Urinary bladder (tissue), 3 donors: ENCODE results near the genes MCF2L2, KLHL24 and ABCF3.

DNA sequence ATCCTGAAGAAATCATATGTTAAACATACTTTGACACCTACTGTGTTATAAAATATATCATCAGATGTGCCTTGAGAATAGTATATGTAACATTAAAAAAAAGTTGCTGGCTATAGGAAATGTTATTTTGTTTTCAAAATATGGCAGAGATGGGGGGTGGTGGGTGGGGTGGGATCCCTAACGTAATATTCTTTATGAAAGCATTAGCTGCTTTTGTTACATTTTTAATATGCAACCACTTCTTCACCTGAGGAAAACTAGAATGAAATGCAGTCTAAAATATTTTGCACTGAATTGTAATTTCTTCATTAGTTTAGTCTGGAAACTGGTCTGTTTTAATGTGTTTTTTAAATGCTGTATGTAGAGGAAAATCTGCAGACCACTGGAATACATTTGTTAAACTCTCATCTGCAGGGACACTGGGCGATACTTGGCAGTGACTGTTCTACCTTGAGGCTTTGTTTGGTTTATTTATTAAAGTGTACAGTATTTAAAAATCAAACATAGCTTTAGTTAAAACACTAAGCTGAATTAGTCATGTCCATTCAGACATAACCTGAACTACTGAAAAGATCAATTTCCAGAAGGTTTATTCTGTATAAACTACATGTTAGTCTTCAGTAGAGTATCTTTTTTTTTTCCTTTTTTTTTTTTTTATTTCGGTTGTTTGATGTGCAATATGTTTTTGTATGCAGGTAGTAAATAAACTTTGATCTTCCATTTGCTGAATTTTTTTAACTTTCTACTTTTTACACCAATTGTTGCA is 12.9 kb downstream of the DNAJC19 start:
- PRO-cap = no peak
- RAMPAGE, long total RNA = no peak

- PRO-cap = no peak
- RAMPAGE, long total RNA = no peak
Measured at GRCh38 chr3:181700355-181700755, 11.4 kb upstream of the SOX2 start.

- PRO-cap = no peak
- RAMPAGE, long total RNA = no peak
Measured at GRCh38 chr3:181710410-181711298, 1.1 kb upstream of the SOX2 start.

DNA sequence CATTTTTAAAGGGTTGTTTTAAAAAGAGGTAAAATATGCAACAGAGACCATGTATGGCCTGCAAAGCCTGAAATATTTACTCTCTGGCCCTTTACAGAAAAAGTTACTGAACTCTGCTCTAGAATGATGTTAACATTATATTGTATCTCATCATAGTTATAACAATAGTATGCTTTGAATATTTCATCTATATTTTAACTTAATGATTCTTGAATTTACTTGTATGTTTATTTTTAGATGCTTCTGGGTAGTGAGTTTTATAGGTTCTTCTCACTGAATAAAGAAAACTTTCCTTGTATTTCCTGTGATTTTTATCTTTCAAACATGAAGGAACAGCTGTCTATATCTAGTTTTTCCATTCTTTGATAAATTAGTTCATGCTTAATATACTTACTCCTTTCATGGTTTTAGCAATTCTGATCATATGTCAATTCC is 74.6 kb downstream of the ATP11B start:
- PRO-cap = no peak
- RAMPAGE, long total RNA = no peak

DNA sequence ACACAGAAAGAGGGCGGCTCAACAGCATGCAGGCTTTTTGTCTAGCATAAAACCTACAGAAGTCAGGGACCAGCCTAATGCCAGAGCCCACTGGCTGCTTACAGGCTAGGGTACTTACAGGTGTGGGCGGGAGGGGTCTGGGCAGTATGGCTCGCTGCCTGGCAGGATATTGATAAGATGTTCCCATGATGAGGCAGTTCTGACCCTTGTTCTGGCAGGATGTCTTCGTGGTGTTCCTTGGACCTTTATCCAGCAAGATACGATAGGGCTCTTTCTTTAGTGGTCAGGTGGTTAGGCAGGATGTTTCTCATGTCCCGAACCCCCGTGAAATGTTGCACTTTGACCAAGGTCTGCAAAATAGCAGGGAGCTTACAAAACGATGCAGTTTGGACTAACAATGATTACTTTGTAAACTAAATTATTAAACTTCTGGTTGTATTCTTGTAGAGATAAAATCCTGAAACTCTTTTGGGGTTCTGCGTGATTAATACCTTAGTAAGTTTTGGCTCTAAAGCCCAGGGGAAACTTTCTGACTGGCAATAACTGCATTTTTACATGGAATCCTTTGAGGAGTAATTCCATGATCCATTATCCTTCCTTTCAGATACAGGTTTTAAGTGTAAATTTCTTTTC is 84.6 kb downstream of the DCUN1D1 start:
- PRO-cap = no peak
- RAMPAGE, long total RNA = no peak

- PRO-cap = unidirectional peak, plus-strand start at chr3:182979968
- RAMPAGE, long total RNA = no peak
Measured at GRCh38 chr3:182979457-182980185, 717 bp downstream of the DCUN1D1 start.

GRCh38 chr3:183115946-183116665 is 16.8 kb upstream of the MCCC1 start:
- PRO-cap = no peak
- RAMPAGE, long total RNA = no peak

DNA sequence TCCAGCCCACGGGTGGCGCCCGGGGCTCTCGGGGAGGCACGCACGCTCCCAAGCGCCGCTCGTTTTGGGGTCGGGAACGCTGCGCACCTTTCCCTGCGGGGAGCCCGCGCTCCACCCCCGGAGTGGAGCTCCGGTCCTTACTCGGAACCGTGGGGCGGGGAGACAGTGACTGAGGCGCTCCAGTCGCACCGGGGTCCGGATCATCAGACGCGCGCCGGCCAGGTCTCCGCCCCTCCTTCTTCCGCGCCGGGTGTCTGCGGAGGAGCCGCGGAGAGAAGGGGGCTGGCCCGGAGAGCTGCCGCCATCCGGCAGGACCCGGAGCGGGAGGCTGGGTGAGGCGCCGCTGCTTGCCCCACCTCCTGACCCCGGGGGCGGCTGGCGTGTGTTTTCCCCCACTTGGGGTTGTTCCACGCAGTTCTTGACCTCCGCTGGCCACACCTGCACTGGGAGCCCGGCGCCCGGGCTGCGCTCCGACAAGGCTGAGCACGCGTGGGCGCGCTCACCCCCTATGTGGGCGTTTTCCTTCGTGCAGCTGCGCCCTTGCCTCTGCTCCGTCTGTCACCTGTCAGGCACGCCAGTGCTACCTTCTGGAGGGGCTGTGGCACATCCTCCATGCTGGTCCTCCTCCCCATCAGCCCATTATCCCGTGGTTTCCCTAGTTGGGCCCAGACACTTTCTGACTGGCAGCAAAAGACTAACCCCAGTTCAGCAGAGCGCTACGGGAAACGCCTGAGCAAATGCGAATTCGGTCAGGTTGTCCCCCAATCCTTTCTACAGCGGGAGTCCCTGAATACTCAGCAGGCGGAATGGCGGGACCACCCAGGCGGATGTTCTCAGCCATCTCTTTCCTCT is at the start of gene MCF2L2:
MCF2L2 (minus strand) TSS at position 171 of the 852 bp plus-strand sequence.
- PRO-cap = no peak
- RAMPAGE, long total RNA = no peak

DNA sequence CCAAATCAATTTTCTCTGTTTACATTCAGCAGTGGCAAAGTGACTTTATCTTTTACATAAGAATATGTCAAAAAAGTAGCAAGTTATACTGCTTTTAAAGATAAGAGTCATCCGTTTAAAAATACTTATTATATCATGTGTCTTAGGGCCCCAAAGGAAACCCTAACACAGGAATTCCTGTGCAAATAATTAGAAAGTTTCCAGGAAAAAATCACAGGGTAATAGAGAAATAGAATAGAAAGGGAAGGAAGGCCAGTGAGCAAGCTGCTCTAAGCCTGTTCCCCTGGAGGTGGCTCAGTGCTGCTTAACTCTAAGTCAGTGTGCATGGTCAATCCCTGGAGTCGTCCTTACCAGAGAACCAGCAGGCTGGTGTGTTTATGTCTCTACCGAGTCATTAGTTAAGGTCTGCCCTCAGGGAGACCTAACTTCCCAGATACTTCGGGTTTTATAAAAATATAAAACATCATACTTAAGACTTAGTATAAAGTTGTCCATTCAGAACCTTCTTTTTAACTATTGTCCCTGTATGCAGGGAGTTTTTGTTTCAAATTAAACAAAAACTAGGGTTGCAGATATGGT is 21.0 kb upstream of the MCF2L2 start:
- PRO-cap = unidirectional peak, plus-strand start at position 237 of the sequence
- RAMPAGE, long total RNA = no peak

DNA sequence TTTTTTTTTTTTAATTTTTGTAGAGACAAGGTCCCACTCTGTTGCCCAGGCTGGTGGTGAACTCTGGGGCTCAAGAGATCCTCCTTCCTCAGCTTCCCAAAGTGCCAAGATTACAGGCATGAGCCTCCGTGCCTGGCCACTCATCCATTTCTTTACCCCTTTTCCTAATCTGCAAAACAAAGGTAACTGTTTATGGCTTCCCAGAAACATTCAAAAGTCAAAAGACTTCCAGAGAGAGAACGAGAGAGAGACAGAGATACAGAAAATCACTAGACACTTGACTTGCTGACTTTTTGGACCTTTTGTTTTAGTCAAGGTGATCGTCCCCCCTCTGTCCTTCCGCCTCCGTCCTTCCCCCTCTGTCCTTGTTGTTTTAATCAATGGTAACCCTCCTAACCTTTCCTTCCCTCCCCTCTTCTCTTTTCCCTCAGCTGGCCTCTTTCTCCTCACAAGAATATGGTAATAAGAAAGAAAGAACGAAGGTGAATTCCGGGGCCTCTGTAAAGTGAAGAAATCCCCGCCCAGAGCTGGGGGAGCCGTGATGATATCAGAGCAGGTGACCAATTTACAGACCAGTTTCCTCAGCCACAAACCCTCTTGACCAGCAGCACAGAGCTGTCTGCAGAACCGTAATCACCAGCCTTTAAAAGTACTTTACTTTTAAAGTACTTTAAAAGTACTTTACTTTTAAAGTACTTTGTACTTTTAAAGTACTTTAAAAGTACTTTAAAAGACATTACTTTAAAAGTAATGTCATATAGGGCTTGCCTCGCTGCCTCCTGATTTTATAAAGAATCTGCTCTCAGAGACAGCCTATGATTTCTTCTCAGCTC is 21.9 kb downstream of the KLHL6 start:
- PRO-cap = no peak
- RAMPAGE, long total RNA = no peak

DNA sequence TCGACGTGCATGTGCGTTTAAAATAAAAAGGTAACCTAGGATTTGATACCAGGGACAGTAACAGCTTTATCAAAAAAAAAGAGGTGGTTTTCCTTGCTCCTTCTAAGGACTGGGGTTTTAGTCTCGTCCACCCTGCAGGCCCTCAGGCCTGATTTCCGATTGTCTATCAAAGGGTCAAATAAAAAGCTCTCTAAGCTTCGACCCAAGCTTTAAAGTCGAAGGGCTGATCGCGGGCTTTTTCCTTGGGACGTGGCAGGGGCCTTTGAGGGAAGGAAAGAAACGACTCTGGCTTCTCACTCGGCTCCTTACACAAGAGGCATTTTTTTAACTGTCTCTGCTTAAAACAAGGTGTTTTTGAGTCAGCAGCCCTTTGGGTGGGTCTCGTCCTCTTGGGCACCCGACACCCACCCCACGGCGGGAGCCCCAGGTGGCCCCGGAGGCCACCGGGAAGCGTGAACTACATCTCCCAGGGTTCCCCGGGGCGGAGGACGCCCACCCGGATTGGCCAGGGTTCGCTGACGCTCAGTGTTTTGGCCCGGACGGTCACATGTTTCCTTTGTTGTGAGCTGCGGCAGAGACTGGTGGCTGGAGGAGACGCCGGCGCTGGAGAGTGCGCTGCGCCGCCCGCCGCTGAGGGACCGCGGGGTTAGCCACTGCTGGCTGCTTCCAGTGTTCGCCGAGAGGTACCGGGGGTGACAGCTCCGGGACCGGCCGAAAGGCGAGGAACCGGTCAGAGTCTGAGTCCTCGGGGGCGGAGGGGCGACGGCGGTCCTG is at the start of gene KLHL24:
KLHL24 (plus strand) TSS at position 559 of the 774 bp plus-strand sequence.
- PRO-cap = bidirectional peak, plus-strand start at position 574 of the sequence, minus-strand start at position 459 of the sequence
- RAMPAGE, long total RNA = start-site peak on the plus strand centred at position 581 of the sequence, 51 bp wide, 1,040 and 398 reads in 2 replicates

GRCh38 chr3:183647932-183648375 is 12.5 kb downstream of the KLHL24 start:
- PRO-cap = no peak
- RAMPAGE, long total RNA = no peak

GRCh38 chr3:183967470-183968217 is 50.0 kb downstream of the ABCC5 start:
- PRO-cap = no peak
- RAMPAGE, long total RNA = no peak

DNA sequence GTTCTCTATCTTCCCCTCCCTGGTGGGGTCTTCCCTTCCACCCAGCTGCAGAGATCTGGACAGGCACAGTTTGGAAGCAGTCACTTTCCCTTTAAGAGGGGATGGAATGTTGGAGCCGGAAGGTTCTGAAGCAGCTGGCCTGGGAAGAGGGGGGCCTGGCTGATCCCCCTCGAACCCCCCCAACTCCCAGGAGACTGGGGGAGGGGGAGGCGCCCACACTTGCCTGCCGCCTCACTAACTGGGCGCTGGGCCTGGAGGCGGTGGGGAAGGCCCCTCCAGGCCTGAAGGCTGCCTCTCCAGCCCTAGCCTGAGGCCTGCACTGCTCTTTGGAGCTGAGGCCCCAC is 1.4 kb downstream of the DVL3 start:
- PRO-cap = no peak
- RAMPAGE, long total RNA = no peak

DNA sequence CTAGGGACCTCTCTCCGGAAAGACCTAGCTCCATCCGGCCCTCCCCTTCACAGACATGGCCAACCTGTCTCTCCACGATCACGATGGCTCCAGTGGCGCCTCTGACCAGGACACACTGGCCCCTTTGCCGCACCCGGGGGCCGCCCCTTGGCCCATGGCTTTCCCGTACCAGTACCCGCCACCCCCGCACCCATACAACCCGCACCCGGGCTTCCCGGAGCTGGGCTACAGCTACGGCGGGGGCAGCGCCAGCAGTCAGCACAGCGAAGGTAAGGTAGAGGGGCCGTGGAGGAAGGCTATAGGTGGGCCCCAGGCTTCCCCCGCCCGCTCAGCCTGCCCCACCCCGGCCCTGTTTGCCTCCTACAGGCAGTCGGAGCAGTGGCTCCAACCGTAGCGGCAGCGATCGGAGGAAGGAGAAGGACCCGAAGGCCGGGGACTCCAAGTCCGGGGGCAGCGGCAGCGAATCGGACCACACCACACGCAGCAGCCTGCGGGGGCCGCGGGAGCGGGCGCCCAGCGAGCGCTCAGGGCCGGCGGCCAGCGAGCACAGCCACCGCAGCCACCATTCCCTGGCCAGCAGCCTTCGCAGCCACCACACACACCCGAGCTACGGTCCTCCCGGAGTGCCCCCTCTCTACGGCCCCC is 4.6 kb upstream of the AP2M1 start:
- PRO-cap = no peak
- RAMPAGE, long total RNA = no peak

GRCh38 chr3:184171241-184172270 is 3.1 kb upstream of the AP2M1 start:
- PRO-cap = no peak
- RAMPAGE, long total RNA = no peak

GRCh38 chr3:184185076-184186261 is at the start of gene ABCF3:
Gene ABCF3 (plus strand): TSS chr3:184186199.
- PRO-cap = bidirectional peak, plus-strand start at chr3:184186191, minus-strand start at chr3:184185885
- RAMPAGE, long total RNA = start-site peak on the plus strand at chr3:184186173-184186208, 651 and 186 reads in 2 replicates

DNA sequence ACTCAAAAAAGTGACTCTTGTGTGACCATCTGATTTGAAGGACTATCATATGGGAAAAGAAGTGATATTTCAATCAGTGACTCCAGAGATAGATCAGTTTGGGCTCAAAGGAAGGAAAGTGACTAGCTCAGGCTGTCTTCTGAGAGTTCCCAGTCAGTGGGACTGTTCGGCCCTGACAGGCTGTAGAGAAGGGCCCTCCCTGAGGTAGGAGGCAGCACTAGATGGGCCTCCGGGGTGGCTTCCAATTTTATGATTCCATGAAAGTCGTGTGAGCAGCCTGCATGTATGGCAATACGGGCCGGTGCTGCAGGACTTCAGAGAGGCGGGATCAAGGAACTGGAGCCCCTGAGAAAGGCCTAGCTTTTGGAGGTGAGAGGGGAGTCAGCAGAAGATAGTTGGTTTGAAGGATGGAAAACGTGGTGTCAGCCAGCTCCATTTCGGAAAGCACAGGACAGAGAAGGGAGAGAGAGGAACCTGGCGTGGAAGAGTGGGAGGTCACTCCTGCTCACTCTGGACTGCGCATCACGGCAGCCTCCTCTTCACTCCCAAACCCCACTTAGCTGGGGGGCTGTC is 9.9 kb downstream of the ABCF3 start:
- PRO-cap = no peak
- RAMPAGE, long total RNA = no peak

DNA sequence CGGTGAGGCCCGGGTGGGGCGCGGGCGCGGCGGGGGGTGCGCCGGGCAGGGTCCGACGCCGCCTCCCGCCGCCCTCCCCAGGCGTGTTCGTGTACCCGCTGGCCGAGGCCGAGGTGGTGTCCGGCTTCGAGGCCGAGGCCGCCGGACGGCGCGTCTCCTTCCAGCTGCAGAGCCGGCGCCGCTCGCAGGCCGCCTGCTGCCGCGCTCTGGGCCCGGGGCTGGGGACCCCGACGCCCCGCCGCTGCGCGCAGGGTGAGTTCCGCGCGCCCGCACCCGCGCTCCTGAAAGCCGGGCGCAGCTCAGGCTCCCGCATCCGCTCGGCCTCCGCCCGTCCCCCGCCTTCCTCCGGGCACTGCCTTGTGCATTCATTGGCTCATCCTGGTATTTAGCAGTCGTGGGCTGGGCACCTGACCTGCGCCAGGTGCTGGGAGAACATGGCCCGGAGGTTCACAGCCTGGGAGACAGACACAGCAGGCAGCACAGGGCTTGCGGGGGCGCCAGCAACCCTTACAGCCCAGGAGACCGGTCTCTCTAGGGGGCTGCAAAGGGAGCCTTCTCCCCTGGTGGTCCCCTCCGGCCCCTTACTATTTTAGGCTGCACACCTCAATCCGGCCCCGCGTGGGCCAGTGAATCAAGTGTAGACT is 1.4 kb downstream of the VWA5B2 start:
- PRO-cap = no peak
- RAMPAGE, long total RNA = no peak

GRCh38 chr3:184324582-184325419 is 10.4 kb downstream of the EIF4G1 start:
- PRO-cap = no peak
- RAMPAGE, long total RNA = no peak